K562 (cell line): ENCODE measurements around a stretch of chr20.

GRCh38 chr20:50992808-50993297 lies 30.1 kb downstream of the KCNG1 start:
- RAMPAGE, long total RNA = no peak
- RRBS = no CpG with 5 or more reads among the region's 11 CpGs
PRO-cap:
- standard = no peak
- CoPRO, capped RNA only, 2 experiments = no peak in any of the 2 experiments
- CoPRO, capped and uncapped RNA, 2 experiments = no peak in any of the 2 experiments
- CoPRO, uncapped RNA only, 2 experiments = no peak in any of the 2 experiments
CAGE:
- cytosol, long polyA plus RNA = no peak
- long polyA plus RNA = no peak
- nucleolus, long total RNA = no peak
- nucleus, long polyA plus RNA = no peak

- RAMPAGE, long total RNA = no peak
- RRBS = 92% methylated on average over 2 of the region's 8 CpGs
PRO-cap:
- standard = no peak
- CoPRO, capped RNA only, 2 experiments = no peak in any of the 2 experiments
- CoPRO, capped and uncapped RNA, 2 experiments = no peak in any of the 2 experiments
- CoPRO, uncapped RNA only, 2 experiments = peak in 1 of 2 experiments; most common minus-strand start chr20:51393665 (in 1)
CAGE:
- cytosol, long polyA plus RNA = no peak
- long polyA plus RNA = no peak
- nucleolus, long total RNA = no peak
- nucleus, long polyA plus RNA = no peak
These were observed 149.1 kb downstream of the NFATC2 start for GRCh38 chr20:51393366-51393949.

DNA sequence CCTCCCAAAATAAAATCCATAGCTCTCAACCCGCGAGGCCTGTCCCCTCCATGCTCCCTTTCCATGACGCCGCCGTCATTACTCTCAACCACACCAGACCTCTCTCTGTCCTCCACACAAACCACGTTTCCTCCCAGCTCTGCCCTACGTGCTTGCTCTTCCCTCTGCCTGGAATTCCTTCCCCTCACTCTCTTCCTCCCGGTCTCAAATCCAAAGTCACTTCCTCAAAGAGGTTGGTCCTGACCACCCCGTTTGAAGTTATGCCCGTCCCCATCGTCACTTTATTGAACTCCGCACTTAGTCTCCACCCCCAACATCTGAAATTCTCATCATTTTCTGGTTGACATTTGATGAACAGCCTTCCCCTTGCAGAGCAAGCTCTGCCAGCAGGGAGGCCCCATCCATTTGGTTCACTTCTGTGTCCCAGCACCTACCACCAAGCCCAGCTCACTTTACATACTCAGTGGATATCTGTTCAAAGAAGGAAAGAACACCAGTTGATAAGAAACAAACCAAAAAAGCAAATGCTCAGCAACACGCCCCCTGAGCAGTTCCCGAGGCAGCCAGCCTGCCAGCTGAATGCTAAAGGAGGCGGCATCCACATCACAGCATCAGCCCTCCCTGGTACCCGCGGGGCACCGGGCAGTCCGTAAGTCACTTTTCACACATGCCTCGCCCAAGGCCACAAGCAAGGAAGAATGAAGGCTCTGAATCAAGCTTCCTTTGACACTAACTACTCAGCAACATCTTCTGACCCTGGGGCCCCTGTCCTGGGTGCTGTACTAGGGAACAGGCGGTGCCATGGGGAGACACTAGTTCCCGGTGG lies 125.0 kb downstream of the NFATC2 start:
- RAMPAGE, long total RNA = no peak
- RRBS = no CpG with 5 or more reads among the region's 22 CpGs
PRO-cap:
- standard = no peak
- CoPRO, capped RNA only, 2 experiments = no peak in any of the 2 experiments
- CoPRO, capped and uncapped RNA, 2 experiments = no peak in any of the 2 experiments
- CoPRO, uncapped RNA only, 2 experiments = no peak in any of the 2 experiments
CAGE:
- cytosol, long polyA plus RNA = no peak
- long polyA plus RNA = no peak
- nucleolus, long total RNA = no peak
- nucleus, long polyA plus RNA = no peak

- RAMPAGE, long total RNA = no peak
- RRBS = no CpG with 5 or more reads among the region's 13 CpGs
PRO-cap:
- standard = no peak
- CoPRO, capped RNA only, 2 experiments = no peak in any of the 2 experiments
- CoPRO, capped and uncapped RNA, 2 experiments = no peak in any of the 2 experiments
- CoPRO, uncapped RNA only, 2 experiments = peak in 1 of 2 experiments; most common minus-strand start chr20:51480713 (in 1)
CAGE:
- cytosol, long polyA plus RNA = no peak
- long polyA plus RNA = no peak
- nucleolus, long total RNA = no peak
- nucleus, long polyA plus RNA = no peak
These were observed 61.9 kb downstream of the NFATC2 start for GRCh38 chr20:51480471-51481079.

DNA sequence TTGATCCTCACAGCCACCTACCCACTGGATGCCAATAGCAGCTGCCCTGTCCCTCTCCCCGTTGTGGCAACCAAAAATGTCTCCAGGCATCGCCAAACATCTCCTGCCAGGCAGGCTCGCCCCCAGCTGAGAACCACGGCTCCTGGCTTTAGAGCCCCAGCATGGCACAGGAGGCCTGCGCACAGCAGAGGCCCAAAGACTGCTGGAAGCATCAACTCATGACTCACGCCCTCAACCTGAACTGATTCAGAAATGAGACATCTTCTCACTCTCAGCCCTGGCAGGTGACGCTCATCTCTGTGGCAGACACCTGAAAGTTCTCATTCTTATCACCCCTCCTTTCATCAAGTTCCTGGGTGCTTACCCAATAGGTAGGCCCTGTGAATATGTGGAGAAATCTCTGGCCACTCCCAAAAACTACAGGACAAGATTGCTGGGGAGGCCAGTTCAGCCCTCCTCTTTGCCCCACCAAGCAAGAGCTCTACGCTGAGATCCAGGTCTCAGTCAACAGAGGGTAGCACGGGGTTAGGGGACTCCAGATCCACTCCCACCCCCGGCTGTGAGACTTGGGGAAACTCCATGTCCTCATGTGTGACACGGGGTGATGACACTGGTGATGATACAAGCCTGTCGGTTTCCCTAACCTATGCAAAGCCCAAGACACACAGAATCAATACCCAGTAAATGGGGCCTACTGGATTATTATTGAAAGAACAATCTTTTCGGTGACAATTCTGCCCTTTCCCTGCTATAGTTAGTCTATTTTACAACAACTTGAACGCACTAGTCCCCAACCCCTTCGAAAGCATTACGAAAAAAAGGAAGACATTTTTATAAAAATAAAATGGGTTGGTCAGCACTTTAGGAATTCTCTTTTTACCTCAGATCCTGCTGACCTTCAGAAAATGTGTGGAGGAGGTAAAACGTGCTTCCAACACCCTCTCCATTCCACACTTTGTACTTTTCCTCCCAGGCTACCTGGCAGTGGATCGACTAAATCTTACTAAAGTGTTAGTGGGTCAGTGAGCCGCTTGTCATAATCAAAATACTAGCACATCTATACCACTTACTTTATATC lies 11.1 kb downstream of the NFATC2 start:
- RAMPAGE, long total RNA = no peak
- RRBS = no CpG with 5 or more reads among the region's 19 CpGs
PRO-cap:
- standard = no peak
- CoPRO, capped RNA only, 2 experiments = no peak in any of the 2 experiments
- CoPRO, capped and uncapped RNA, 2 experiments = no peak in any of the 2 experiments
- CoPRO, uncapped RNA only, 2 experiments = no peak in any of the 2 experiments
CAGE:
- cytosol, long polyA plus RNA = no peak
- long polyA plus RNA = no peak
- nucleolus, long total RNA = no peak
- nucleus, long polyA plus RNA = no peak

DNA sequence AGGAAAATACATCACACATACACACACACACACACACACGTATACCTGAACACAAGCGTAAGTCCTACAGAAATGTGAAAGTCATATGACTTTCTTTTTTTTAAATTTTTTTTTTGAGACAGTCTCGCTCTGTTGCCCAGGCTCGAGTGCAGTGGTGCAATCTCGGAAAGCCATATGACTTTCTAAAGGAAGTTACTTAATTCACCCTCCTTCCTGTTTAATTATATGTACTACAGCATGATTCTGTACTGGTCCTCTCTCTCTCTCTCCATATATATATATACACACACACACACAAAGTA lies 108.3 kb upstream of the NFATC2 start:
- RAMPAGE, long total RNA = no peak
- RRBS = no CpG with 5 or more reads among the region's 5 CpGs
PRO-cap:
- standard = no peak
- CoPRO, capped RNA only, 2 experiments = no peak in any of the 2 experiments
- CoPRO, capped and uncapped RNA, 2 experiments = no peak in any of the 2 experiments
- CoPRO, uncapped RNA only, 2 experiments = no peak in any of the 2 experiments
CAGE:
- cytosol, long polyA plus RNA = no peak
- long polyA plus RNA = no peak
- nucleolus, long total RNA = no peak
- nucleus, long polyA plus RNA = no peak

DNA sequence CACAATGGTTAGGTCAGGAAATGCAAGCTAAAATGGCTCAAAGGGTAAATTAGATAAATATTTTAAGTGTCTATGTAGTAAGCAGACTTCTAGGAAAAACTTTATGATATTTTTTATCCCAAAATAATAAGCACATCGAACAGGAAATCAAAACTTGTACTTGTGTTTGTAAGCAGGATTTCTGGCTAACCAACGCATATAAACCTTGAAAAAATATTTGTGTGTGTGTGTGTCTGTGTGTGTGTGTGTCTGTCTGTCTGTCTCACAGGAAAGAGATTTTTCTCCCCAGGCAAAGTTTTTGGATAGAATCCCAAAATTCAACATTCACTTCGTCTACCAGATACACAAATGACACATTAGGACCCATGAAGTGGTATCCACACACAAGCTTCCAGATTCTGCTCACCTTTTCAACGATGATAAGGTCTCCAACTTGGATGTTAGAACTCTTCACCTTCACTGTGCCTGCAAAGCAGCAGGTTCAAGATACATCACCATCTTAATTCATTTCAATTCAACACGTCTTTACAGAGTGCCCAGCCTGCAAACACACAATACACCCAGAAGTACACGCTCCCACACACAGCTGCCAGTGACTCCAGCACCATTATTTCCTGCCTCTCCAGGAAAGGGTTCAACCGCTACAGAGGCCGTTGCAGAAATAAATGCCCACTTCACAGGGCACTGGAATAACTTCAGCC lies 71.0 kb downstream of the ATP9A start:
- RAMPAGE, long total RNA = no peak
- RRBS = no CpG with 5 or more reads among the region's 8 CpGs
PRO-cap:
- standard = no peak
- CoPRO, capped RNA only, 2 experiments = no peak in any of the 2 experiments
- CoPRO, capped and uncapped RNA, 2 experiments = no peak in any of the 2 experiments
- CoPRO, uncapped RNA only, 2 experiments = no peak in any of the 2 experiments
CAGE:
- cytosol, long polyA plus RNA = no peak
- long polyA plus RNA = no peak
- nucleolus, long total RNA = no peak
- nucleus, long polyA plus RNA = no peak

DNA sequence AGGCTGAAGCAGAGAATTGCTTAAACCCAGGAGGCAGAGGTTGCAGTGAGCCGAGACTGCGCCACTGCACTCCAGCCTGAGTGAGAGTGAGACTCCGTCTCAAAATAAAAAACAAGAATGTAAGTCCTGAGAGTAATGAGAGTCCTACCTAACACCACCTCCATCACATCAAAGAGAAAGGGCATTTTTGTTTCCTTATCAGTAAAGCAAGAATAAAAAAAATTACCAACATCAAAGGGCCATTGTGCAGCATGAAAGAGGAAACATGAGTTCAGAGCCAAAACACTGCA lies 7.3 kb downstream of the ATP9A start:
- RAMPAGE, long total RNA = no peak
- RRBS = no CpG with 5 or more reads among the region's 3 CpGs
PRO-cap:
- standard = no peak
- CoPRO, capped RNA only, 2 experiments = no peak in any of the 2 experiments
- CoPRO, capped and uncapped RNA, 2 experiments = no peak in any of the 2 experiments
- CoPRO, uncapped RNA only, 2 experiments = no peak in any of the 2 experiments
CAGE:
- cytosol, long polyA plus RNA = no peak
- long polyA plus RNA = no peak
- nucleolus, long total RNA = no peak
- nucleus, long polyA plus RNA = no peak

DNA sequence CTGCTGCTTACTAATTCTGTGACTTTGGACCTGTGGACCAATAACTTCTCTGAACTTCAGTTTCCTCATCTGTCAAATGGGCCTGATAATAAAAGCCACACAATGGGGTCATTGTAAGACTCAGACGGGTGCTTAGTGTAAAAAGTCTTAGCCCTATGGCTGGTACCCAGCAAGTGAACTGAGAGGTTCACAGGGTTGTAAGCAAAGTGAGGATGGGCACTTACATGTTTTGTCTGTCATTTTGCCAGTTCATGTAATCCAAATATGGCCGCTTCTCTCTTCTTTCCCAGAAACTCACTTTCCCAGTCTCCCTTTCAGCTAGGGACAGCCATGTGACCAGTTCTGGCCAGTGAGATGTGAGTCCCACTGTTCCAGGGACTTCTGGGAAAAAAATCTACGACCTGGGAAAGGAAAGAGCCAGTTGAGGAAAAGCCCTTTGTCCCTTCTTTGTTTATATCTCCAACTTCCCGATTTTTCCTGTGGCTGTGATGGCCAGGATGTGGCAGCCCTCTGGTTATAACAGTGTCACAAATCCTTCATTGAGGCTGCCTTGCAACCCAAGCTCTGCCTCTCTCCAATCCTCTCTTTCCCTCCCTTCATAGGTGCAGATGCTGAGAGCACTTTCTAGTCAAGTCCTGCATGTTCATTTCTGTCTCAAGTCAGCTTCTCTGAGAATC lies 148.4 kb upstream of the ZFP64 start:
- RAMPAGE, long total RNA = no peak
- RRBS = no CpG with 5 or more reads among the region's 4 CpGs
PRO-cap:
- standard = unidirectional peak, plus-strand start at position 387 of the sequence
- CoPRO, capped RNA only, 2 experiments = no peak in any of the 2 experiments
- CoPRO, capped and uncapped RNA, 2 experiments = no peak in any of the 2 experiments
- CoPRO, uncapped RNA only, 2 experiments = no peak in any of the 2 experiments
CAGE:
- cytosol, long polyA plus RNA = no peak
- long polyA plus RNA = no peak
- nucleolus, long total RNA = no peak
- nucleus, long polyA plus RNA = no peak

GRCh38 chr20:53125817-53127085 lies 154.1 kb downstream of the TSHZ2 start:
- RAMPAGE, long total RNA = no peak
- RRBS = no CpG with 5 or more reads among the region's 14 CpGs
PRO-cap:
- standard = no peak
- CoPRO, capped RNA only, 2 experiments = no peak in any of the 2 experiments
- CoPRO, capped and uncapped RNA, 2 experiments = no peak in any of the 2 experiments
- CoPRO, uncapped RNA only, 2 experiments = no peak in any of the 2 experiments
CAGE:
- cytosol, long polyA plus RNA = no peak
- long polyA plus RNA = no peak
- nucleolus, long total RNA = no peak
- nucleus, long polyA plus RNA = no peak

DNA sequence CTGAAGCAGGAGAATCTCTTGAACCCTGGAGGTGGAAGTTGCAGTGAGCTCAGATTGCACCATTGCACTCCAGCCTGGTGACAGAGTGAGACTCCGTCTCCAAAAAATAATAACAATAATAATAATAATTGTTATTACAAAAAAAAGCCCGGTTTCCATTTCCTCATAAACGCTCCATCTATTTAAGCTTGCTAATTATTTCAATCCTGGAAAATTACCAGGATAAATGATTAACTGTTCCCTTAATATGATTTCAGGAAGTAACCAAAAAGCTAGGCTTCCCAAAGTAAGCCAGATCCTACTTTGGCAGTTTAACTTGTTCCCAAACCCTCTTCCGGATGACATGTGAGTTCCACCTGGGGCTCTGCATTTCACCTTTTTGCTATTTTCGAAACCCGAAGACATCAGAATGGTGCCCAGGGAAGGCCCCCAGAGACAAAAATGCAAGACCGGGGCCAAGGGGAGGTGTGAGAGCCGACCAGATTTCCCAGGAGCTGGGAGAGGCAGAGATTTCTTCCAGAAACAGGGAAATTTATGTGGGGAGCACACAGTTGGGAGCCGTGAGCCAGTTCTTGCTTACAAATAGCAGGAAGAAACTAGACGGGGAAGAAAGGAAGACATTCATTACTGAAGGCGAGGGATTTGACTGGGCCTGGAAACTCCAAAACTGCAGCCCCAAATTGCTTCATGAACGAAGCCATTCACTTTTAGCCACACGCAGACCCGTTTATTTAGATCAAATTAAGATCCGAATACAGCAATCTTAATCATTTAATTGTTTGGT lies 209.8 kb downstream of the ZNF217 start:
- RAMPAGE, long total RNA = no peak
- RRBS = 40% methylated on average over 1 of the region's 15 CpGs
PRO-cap:
- standard = no peak
- CoPRO, capped RNA only, 2 experiments = no peak in any of the 2 experiments
- CoPRO, capped and uncapped RNA, 2 experiments = no peak in any of the 2 experiments
- CoPRO, uncapped RNA only, 2 experiments = no peak in any of the 2 experiments
CAGE:
- cytosol, long polyA plus RNA = no peak
- long polyA plus RNA = no peak
- nucleolus, long total RNA = no peak
- nucleus, long polyA plus RNA = no peak

- RAMPAGE, long total RNA = no peak
- RRBS = no CpG with 5 or more reads among the region's 12 CpGs
PRO-cap:
- standard = bidirectional peak, plus-strand start at chr20:53578974, minus-strand start at chr20:53578805
- CoPRO, capped RNA only, 2 experiments = no peak in any of the 2 experiments
- CoPRO, capped and uncapped RNA, 2 experiments = no peak in any of the 2 experiments
- CoPRO, uncapped RNA only, 2 experiments = peak in 1 of 2 experiments; most common minus-strand start chr20:53579255 (in 1)
CAGE:
- cytosol, long polyA plus RNA = no peak
- long polyA plus RNA = no peak
- nucleolus, long total RNA = no peak
- nucleus, long polyA plus RNA = no peak
These were observed 14.6 kb downstream of the ZNF217 start for GRCh38 chr20:53578685-53579761.

- RAMPAGE, long total RNA = no peak
- RRBS = no CpG with 5 or more reads among the region's 7 CpGs
PRO-cap:
- standard = no peak
- CoPRO, capped RNA only, 2 experiments = no peak in any of the 2 experiments
- CoPRO, capped and uncapped RNA, 2 experiments = no peak in any of the 2 experiments
- CoPRO, uncapped RNA only, 2 experiments = peak in 1 of 2 experiments; most common plus-strand start chr20:53591911 (in 1); most common minus-strand start chr20:53591632 (in 1)
CAGE:
- cytosol, long polyA plus RNA = no peak
- long polyA plus RNA = no peak
- nucleolus, long total RNA = no peak
- nucleus, long polyA plus RNA = no peak
These were observed 2.3 kb downstream of the ZNF217 start for GRCh38 chr20:53591151-53592011.

GRCh38 chr20:53597535-53598173 lies 4.0 kb upstream of the ZNF217 start:
- RAMPAGE, long total RNA = no peak
- RRBS = no CpG with 5 or more reads among the region's 4 CpGs
PRO-cap:
- standard = unidirectional peak, minus-strand start at chr20:53597702
- CoPRO, capped RNA only, 2 experiments = peak in 2 of 2 experiments; most common plus-strand start chr20:53597992 (in 2); most common minus-strand start chr20:53597702 (in 2)
- CoPRO, capped and uncapped RNA, 2 experiments = peak in 2 of 2 experiments; most common minus-strand start chr20:53597702 (in 2)
- CoPRO, uncapped RNA only, 2 experiments = peak in 2 of 2 experiments; most common plus-strand start chr20:53597779 (in 1); most common minus-strand start chr20:53597702 (in 2)
CAGE:
- cytosol, long polyA plus RNA = no peak
- long polyA plus RNA = no peak
- nucleolus, long total RNA = no peak
- nucleus, long polyA plus RNA = no peak

- RAMPAGE, long total RNA = no peak
- RRBS = no CpG with 5 or more reads among the region's 5 CpGs
PRO-cap:
- standard = no peak
- CoPRO, capped RNA only, 2 experiments = no peak in any of the 2 experiments
- CoPRO, capped and uncapped RNA, 2 experiments = no peak in any of the 2 experiments
- CoPRO, uncapped RNA only, 2 experiments = no peak in any of the 2 experiments
CAGE:
- cytosol, long polyA plus RNA = no peak
- long polyA plus RNA = no peak
- nucleolus, long total RNA = no peak
- nucleus, long polyA plus RNA = no peak
These were observed 75.4 kb upstream of the ZNF217 start for GRCh38 chr20:53669084-53669438.

- RAMPAGE, long total RNA = no peak
- RRBS = no CpG with 5 or more reads among the region's 6 CpGs
PRO-cap:
- standard = no peak
- CoPRO, capped RNA only, 2 experiments = no peak in any of the 2 experiments
- CoPRO, capped and uncapped RNA, 2 experiments = no peak in any of the 2 experiments
- CoPRO, uncapped RNA only, 2 experiments = no peak in any of the 2 experiments
CAGE:
- cytosol, long polyA plus RNA = no peak
- long polyA plus RNA = no peak
- nucleolus, long total RNA = no peak
- nucleus, long polyA plus RNA = no peak
These were observed 114.7 kb upstream of the ZNF217 start for GRCh38 chr20:53708083-53708914.

DNA sequence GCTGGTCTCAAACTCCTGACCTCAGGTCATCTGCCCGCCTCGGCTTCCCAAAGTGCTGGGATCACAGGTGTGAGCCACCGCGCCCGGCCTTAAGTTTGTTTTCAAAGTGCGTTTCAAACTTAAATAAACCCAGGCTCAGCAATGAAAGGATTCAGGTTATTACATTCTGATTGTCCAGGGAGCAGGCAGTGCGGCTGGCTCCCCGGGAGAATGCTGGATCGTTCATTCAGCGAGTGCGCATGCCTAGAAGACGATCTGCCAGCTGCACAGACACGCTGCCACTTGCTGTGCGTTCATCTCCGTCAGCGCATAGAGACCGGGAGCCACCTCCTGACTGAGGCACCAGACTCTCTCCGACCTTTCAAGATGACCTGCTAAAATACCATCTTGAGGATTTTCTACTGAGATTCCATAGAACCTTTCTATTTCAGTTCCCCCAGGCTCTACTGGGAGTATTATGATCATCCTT lies 163.9 kb upstream of the ZNF217 start:
- RAMPAGE, long total RNA = no peak
- RRBS = no CpG with 5 or more reads among the region's 18 CpGs
PRO-cap:
- standard = no peak
- CoPRO, capped RNA only, 2 experiments = no peak in any of the 2 experiments
- CoPRO, capped and uncapped RNA, 2 experiments = no peak in any of the 2 experiments
- CoPRO, uncapped RNA only, 2 experiments = no peak in any of the 2 experiments
CAGE:
- cytosol, long polyA plus RNA = no peak
- long polyA plus RNA = no peak
- nucleolus, long total RNA = no peak
- nucleus, long polyA plus RNA = no peak